HT-29 (cell line): ENCODE data around the genes THEG and HCN2.

DNA sequence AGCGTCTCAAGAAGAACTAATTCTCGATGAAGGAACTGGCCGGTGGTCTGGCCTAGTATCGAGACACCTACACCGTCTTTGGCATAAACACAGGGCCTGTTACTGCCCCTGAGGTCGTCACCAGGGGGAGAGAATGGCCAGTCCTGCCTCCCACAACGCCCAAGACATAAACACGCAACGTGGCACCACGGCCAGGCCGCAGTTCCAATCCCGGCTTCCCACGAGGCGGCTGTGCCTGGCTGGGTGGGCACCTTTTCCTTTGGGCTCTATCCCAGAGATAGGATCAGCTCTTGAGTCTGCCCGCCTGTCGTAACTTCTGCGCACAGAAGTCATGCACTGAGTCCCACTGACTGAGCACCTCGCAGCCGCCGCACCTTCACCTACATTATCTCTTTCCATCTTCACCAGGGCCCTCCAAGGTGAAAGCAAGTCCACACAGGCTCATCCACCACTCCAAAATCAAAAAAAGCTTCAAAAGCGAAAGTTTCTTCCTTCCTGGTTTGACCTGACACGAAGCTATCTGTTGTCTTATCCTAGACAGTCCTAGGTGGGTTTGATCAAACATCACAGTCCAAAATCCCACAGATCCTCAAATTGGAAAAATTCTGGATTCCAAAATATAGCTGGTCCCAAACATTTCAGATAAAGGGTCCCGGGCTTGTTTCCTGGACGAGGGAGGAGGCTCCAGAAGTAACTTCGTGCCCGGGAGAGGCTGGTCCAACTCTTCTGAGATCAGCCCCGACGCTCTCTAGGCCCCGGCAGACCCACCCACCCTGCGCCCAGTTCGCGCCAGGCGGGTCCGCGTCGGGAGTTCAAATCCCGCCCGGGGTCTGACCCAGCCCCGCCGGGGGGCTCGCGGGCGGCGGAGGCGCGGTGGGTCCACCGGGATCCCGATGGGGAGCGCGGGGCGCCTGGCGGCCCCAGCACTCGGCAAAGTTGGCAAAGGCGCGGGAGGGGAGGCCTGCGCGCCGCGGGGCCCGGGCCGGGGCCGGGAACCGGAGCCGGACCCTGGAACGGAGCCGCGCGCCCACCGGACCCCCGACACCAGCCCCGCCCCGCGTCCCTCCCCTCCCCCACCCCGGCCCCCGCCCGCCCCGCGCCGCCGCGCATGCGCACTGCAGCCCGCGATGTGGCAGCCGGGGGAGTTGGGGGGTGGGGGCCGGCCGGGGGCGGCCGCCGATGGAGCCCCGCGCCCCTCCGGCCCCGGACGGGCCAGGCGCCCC, 759 bp downstream of the MIER2 start:
- RAMPAGE, long total RNA: no peak

DNA sequence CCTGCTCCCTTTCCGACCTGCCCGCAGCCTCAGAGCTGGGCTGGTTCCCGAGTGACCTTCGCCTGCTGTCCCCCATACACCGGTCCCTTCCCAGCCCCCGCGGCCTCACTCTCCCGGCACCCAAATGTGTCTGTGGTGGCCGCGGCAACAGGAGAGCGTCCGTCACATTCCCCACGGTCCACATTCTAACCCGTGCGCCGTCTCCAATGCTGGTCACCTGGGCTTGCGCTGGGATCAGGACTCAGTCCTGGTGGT, at the start of gene THEG:
THEG (minus strand) TSS at position 132 of the 255 bp plus-strand sequence.
- RAMPAGE, long total RNA: no peak

DNA sequence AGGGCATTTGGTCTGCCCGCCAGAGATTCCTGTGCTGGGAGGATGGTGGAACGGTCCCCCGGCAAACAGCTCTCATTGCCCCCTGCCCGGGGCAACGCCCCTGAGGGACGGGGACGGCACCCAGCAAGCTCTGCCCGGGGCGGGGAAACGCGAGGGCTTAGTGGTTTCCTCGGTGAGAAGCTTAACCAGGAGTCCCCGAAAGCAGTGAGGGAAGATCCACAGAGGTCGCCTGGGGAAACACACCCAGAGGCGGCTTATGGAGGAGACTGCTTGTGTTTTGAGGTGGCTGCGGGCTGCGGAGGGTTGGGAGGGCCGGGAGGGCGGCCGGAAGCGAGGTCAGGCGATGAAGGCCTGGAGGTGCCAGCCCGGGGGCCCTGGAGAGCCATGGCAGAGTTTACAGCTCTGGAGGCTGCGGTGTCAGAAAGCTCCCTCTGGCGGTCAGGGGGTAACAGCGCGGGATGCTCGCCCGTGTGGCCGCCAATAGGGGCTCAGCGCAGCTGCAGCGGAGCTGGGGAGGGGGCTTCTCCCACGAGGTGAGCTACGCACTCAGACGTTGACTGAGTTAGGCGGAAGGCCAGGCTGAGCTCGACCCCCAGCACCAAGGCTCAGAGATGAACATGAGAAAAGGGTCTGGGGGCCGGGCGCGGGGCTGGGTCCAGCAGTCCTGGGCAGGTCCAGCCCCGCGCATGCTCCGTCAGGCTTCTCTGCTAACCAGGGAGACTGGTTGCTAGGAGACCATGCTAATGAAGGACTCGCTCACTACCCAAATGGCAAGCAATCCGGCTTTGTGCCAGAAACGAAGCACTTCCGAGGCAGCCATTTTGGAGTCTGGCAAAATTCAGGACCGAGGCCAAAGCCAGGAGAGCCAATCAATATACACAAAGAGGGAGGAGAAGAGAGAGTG, 605 bp upstream of the TPGS1 start:
- RAMPAGE, long total RNA: no peak

DNA sequence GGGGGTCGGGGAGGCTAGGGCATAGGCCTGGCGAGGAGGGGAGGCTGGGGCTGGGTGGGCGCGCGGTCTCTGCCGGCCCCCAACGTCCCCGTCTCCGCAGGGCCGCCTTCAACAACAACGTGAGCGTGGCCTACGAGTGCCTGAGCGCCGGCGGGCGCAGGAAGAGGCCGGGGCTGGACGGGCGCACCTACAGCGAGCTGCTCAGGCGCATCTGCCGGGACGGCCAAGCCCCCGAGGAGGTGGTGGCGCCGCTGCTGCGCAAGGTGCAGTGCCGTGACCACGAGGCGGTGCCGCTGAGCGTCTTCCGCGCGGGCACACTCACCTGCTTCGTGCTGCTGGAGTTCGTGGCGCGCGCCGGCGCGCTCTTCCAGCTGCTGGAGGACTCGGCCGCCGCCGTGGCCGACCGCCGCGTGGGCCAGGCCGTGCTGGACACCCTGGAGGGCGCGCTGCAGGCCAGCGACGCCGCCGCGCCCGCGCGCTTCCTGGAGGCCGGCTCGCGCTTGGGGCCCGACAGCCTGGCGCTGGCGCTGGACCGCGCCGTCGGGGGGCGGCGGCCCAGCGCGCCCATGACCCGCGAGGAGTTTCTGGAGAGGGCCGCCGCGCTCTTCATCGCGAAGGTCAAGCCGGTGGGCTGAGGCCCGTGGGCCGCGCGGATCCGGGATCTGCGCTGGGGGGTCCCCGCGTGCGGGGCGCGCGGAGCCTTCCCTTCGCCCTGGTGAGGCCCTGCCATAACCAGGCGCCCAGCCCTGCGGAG, 11.7 kb downstream of the TPGS1 start:
- RAMPAGE, long total RNA: no peak

DNA sequence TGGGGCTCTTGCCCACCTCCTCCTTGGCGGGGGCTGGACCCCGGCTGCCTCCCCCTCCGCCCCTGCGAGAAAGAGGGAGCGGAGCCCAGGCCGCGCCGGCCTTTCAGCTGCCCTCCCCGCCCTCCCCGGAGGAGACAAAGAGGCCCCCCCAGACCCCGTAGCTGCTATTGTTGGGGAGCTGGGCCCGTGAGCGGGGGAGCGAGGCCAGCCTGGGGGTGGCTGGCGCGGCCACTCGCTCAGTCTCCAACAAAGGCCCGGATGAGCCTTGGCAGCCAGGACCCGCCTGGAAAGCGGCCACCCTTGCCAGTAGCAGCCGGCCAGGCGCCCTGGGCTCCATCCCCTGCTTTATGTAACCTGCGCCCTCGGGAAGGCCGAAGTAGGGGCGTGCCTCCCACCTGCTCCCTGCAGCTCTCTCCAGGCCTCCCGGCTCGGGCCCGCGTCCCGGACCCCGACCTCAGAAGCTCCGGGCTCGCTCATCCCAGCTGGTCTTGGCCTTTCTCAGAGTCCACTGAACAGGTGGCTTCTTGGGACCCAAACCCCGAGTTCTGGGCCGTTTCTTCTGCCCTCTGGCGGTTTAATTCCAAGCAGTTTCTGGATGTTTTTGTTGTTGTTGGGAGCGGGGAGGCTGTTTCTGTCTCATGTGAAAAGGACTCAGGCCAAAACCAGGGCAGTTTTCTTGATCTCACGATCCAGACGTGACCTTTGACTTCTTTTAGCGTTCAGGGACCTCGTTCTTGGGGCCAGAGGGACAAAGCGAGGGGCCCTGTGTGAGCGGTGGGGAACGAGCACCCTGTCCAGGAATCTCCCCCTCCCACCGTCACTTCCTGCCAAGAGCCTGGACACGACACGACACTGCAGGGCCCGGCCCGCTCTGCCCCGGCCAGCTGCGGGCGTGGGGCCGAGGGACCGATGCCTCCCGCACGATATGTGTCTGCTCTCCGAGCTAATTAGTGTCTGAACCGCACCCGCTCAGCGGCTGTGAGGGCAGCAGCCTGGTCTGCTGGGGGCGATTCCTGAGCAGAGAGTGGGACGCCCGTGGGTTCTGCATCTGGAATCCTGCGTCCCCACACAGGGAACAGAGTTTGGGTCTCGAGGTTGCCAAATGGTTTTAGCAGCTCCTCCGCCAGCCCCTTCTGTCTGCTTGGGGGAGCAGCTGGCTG, 1.2 kb downstream of the CDC34 start:
- RAMPAGE, long total RNA: no peak

DNA sequence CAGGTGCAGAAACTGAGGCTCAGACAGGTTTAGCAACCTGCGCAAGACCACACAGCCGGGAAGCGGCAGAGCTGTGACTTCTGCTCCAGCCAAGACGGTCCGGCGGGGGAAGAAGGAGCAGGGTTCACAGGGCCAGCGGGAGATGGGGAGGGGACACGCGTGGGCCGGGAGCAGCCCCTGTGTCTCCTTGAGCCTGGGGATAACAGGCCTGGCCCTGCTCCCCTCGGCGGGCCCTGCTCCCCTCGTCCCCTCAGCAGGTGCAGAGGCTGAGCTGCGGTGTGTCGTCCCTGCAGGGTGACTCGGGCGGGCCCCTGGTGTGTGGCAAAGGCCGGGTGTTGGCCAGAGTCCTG, 5.5 kb downstream of the GZMM start:
- RAMPAGE, long total RNA: no peak

DNA sequence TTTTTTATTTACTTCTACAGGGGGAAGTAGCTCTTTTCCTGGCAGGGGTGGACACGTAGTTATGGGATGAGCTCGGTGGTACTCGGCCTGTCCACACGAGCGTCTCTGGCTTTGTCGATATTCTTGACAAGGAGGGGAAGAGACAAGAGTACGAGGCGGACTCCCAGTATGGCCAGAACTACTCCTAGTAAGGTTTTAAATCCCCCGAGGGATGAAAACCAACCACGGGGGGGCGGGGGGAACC, 5.6 kb upstream of the BSG start:
- RAMPAGE, long total RNA: no peak

DNA sequence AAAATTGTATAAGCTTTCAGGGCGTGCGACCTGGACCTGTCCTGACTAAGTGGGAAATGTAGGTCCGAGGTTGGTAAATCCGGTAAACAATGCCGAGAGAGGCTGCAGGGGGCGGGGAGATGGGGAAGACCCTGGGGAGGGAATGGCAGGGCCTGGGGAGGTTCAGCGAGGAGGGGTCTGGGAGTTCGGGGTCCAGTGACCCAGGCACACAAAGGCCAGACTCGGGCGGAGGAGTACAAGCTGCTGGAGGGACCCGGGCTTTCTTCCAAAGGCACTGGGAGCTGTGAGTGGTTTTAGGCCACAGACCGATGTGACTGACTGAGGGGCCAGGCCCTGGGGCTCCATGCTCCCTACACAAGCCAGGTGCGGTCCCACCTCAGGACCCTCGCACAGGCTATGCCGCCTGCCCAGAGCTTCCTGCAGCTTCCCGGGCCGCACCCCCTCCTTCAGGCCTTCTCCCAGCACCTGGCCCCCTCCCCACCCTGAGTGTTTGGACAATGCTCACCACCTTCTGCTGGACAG, 3.1 kb upstream of the HCN2 start:
- RAMPAGE, long total RNA: no peak

DNA sequence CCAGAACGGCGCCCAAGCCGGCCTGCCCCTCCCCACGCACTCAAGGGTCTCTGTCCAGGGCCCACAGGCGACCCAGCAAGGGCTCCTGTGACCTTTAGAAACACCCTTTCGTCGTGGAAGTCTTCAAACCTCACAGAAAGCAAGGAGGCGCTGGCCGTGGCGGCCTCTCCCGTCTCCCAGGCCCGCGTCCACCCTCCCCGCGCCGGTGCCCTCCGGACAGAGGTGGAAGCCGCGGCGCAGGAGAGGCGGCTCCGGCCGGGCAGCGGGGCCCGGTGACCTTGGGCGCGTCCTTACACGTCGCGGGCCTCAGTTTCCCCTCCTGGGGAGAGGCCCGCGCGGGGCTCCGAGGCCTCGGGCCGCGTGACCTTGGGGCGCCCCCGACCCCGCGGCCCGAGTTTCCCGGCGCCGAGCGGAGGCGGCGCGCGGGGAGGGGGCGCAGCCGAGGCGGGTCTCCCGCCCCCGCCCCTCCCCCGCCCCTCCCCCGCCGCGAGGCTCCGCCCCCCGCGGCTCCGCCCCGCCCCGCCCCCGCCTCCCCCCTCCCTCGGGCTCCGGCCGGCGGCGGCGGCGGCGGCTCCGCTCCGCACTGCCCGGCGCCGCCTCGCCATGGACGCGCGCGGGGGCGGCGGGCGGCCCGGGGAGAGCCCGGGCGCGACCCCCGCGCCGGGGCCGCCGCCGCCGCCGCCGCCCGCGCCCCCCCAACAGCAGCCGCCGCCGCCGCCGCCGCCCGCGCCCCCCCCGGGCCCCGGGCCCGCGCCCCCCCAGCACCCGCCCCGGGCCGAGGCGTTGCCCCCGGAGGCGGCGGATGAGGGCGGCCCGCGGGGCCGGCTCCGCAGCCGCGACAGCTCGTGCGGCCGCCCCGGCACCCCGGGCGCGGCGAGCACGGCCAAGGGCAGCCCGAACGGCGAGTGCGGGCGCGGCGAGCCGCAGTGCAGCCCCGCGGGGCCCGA, at the start of gene HCN2:
HCN2 (plus strand) TSS at position 539 of the 947 bp plus-strand sequence.
- RAMPAGE, long total RNA: no peak

DNA sequence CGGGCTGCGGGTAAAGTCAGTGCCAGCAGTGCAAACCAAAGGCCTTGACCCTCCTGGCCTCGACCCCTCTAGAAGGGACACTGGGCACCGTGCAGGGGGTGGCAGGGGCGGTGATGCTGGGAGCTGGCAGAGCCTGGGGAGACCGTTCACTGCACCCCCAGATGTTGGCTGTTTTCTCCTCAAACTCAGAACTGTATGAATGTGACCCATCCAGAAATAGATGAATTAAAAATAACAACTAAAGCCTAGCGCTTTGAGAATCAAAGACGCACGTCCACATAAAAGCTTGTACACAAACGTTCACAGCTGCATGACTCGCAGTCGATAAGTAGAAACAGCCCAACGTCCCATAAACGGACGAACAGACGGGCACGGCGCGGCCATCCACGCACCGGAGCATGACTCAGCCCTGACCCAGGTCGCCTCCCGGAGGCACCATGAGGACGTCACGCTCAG, 9.6 kb downstream of the POLRMT start:
- RAMPAGE, long total RNA: no peak

GRCh38 chr19:738509-739400, 12.2 kb upstream of the MISP start:
- RAMPAGE, long total RNA: no peak

DNA sequence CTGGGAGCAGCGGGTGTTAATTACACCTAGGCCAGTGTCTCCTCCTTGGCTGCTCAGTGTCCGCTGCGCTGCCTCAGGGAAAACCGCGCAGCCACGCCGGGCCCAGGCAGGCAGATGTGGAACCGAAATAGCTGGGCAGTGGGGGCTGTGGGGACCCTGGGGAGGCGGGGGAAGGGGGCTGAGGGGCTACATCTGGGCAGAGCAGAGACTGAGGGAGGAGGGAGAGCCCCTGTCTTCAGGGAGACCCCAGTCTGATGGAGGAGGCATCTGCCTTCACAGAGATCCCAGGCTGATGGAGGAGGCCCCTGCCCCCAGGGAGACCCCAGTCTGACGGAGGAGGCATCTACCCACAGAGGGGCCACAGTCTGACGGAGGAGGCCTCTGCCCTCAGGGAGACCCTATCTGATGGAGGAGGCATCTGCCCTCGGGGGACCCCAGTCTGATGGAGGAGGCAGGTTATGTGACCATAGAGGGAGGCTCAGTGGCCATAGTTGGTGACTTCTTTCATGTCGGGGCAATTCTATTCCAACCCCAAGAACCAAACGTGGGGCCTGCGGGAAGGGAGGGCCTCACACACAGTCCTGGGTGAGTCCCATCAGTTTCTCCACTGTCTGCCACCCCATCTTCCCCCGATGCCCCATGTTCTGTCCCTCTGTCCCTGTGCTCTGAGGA, 14.2 kb downstream of the MISP start:
- RAMPAGE, long total RNA: no peak

DNA sequence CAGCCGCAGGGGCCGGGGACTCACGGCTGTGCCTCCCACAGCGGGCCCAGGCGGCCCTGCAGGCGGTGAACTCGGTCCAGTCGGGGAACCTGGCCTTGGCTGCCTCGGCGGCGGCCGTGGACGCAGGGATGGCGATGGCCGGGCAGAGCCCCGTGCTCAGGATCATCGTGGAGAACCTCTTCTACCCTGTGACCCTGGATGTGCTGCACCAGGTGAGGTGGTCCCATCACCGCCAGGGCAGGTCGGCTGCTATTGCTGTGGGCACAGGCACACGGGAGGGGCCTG, 7.2 kb downstream of the PTBP1 start:
- RAMPAGE, long total RNA: no peak

GRCh38 chr19:844079-844769, 3.4 kb downstream of the PRTN3 start:
- RAMPAGE, long total RNA: no peak

GRCh38 chr19:862849-863462, 3.5 kb downstream of the CFD start:
- RAMPAGE, long total RNA: no peak

- RAMPAGE, long total RNA: no peak
Measured at GRCh38 chr19:896160-896847, 3.3 kb upstream of the MED16 start.

GRCh38 chr19:924809-925244, 1.0 kb upstream of the ARID3A start:
- RAMPAGE, long total RNA: no peak

DNA sequence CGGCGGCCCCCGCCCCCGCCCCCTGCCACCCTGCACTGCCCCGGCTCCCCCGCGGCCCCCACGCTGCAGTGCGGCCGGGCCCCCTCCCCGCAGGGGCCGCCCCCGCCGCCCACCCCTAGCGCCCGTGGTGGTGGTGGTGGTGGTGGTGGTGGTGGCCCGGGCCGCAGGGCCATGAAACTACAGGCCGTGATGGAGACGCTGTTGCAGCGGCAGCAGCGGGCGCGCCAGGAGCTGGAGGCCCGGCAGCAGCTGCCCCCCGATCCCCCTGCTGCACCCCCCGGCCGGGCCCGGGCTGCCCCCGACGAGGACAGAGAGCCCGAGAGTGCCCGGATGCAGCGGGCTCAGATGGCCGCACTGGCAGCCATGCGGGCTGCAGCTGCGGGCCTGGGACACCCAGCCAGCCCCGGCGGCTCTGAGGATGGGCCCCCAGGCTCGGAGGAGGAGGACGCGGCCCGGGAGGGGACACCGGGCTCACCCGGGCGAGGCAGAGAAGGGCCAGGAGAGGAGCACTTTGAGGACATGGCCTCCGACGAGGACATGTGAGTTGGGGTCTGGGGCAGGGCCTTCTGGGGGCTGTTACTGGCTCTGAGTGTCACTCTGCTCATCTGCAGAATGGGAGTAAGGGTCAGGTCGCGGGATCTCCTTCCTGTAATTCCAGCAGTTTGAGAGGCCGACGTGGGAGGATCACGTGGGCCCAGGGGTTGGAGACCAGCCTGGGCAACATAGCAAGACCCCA, 3.7 kb downstream of the ARID3A start:
- RAMPAGE, long total RNA: no peak

- RAMPAGE, long total RNA: no peak
Measured at GRCh38 chr19:933243-933703, 7.4 kb downstream of the ARID3A start.

GRCh38 chr19:944042-944659, 18.3 kb downstream of the ARID3A start:
- RAMPAGE, long total RNA: no peak